Measurements from ENCODE around the genes TLDC2, BPI and RALGAPB.

GRCh38 chr20:36644193-36644676, 1.8 kb downstream of the SLA2 start:
- RRBS: no CpG with 5 or more reads among the region's 5 CpGs

DNA sequence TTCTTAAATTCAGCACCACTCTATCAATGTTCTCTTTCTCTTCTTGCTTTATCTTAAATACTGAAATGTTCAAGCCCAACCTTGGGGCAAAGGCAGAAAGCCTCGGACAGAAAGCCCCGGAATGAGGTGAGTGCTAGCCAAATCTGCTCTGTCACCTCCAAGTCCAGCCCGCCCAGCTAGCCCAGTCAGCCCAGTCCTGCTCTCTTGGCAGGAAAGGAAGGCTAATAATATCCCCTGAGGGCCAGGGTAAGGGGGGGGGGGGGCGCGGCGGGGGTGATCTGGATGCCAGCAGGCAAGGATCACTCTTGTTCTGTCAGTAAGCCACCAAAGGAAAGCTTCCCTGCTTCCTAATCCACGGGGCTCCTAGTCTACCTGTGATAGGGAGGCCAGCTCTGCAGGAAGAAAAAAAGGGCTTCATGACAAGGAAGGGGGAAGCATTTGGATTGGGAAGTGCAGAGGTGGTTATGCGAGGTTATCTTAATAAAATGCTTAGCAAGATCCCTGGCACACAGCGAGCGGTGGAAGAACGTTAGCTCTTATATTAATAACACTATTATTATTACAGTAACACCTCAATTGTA, 1.1 kb downstream of the NDRG3 start:
- RRBS: no CpG with 5 or more reads among the region's 11 CpGs

DNA sequence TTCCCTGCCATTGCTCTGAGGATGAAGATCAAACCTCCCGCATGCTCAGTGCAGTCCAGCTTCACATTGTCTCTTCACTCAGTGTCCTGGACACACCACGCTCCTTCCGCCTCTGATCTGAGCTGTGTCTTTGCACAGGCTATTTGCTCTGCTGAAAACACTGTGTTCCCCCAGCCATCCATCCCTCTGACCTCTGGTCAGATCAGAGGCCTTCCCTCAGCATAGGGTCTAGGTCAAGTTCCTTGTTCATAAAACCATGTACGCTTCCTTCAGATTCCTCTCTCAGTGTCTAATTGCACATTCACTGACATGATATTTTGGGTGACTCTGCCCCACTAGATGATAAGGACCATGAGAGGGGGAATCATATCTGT, 40.3 kb upstream of the DSN1 start:
- RRBS: no CpG with 5 or more reads among the region's 4 CpGs

GRCh38 chr20:36854105-36854794, 9.1 kb downstream of the SOGA1 start:
- RRBS: no CpG with 5 or more reads among the region's 10 CpGs

GRCh38 chr20:36867023-36867254, 3.6 kb upstream of the SOGA1 start:
- RRBS: no CpG with 5 or more reads among the region's 2 CpGs

- RRBS: no CpG with 5 or more reads among the region's 13 CpGs
Measured at GRCh38 chr20:36875907-36876450, at the start of gene TLDC2. Gene TLDC2, plus strand, starts transcription at chr20:36876138.

DNA sequence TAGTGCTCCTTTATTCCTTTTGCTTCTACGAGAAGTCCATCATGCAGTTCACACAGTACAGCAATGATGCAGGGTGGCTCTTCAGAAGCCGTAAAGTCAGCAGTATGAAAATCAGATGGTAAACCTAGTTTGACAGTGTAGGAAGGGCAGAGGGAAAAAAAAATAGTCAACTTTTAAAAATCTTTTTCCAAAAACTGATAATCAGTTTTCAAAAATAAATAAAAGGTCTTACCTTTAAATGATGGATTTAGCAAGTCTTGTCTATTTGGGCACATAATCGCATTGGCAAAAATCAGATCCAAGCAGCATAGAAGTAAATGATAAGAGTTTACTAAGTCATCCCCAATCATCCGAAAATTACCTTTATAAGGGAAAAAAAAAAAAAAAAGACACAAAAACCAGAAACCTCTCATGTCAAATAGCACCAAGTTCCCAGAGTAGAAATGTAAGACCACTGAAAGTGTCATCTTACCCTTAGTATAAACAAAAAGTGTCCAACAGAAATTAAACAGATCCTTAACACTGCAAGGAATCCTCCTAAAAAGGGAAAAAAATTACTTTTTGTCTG, 29.0 kb downstream of the RBL1 start:
- RRBS: no CpG with 5 or more reads among the region's 4 CpGs

DNA sequence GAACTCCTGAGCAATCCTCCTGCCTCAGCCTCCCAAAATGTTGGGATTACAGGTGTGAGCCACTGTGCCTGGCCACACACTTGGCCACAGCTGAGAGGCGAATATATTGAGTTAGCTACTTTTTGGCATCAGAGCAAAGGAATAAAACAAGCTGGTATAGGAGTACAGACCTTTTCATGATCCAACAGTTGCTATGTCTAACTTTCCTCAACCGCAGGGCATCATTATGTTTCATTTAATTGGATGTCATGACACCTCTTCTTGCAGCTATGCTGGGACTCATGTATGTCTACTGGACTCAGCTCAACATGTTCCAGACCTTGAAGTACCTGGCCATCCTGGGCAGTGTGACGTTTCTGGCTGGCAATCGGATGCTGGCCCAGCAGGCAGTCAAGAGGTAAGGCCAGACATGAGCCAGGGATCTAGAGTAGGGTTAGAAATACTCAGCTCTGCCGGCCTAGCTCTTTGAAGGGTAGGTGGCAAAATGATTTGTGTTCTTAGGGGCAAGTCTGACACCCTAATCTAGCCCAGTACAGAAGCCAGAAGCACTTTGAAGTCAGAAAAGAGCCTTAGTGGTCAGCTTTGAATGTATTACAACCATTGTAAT, 25.2 kb downstream of the GHRH start:
- RRBS: no CpG with 5 or more reads among the region's 5 CpGs

DNA sequence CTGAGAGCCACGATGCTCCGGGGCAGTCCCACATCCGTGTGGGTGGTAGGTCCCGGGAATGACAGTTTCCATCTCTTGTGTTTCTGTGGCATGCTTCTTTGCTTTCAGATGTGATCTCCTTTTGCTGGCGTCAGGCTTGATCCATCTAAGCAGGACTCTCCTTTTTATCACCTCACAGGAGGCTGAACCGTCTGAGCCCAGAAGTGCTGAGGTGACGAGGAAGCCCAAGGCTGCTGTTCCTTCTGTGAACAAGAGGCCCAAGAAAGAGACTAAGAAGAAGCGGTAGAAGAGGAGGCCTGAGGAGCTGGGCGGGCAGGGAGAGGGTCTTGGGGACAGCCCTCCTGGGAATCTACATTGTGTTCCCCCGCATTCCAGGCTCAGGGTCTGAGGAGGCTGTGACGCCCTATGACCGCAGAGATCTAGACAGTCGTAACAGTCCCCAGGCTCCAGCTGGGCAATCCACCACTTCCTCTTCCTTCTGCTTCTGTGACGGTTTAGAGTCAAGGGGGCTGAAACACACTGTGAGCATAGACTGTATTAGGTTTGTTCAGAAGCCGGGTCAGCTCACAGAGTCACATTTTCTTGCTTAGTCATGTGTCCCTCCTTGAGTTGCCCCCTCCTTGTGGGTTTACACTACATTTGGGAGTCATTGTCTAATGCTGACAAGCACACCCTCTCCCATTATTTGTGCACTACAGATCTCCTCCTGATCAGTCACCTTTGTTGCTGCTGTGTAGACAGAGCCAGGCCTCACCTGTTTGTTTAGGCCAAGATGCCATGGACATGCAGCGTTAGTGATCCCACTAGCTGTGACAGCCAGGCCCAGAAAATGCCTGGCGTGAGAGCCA, 26.9 kb downstream of the MANBAL start:
- RRBS: no CpG with 5 or more reads among the region's 17 CpGs

DNA sequence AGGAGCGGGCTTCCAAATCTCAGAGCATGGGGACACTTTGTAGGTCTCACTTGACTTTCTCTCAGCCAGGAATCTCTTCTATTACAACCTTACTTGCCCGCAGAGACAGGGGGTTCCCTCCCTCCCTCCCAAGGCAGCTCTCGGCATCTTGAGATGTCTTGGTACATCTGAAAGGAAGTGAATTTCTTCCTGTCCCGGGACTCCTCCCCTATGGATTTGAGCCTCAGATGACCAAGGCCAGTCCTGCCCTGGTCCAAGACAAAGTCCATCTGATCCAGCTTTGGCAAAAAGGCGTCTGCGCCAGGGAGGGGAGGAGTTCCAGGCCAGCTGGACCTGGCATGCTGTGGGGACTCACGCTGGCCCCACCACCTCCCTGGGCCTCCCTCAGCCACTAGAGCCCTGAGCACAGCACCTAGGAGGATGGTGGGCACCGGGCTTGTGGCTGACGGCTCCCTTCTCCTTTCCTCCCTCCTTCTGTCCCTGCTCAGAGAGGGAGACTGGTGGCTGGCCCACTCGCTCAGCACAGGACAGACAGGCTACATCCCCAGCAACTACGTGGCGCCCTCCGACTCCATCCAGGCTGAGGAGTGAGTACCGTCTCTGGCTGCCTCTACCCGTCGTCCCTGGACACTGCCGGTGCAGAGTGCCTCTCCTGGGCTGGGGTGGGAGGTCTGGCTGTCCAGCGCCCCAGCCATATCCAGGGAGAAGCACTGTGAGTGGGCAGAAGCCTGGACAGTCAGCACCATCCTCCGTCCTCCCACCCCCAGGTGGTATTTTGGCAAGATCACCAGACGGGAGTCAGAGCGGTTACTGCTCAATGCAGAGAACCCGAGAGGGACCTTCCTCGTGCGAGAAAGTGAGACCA, 47.7 kb downstream of the SRC start:
- RRBS: 100% methylated on average over 1 of the region's 24 CpGs

GRCh38 chr20:37522245-37523541, 1.6 kb downstream of the NNAT start:
- RRBS: 100% methylated on average over 1 of the region's 51 CpGs

DNA sequence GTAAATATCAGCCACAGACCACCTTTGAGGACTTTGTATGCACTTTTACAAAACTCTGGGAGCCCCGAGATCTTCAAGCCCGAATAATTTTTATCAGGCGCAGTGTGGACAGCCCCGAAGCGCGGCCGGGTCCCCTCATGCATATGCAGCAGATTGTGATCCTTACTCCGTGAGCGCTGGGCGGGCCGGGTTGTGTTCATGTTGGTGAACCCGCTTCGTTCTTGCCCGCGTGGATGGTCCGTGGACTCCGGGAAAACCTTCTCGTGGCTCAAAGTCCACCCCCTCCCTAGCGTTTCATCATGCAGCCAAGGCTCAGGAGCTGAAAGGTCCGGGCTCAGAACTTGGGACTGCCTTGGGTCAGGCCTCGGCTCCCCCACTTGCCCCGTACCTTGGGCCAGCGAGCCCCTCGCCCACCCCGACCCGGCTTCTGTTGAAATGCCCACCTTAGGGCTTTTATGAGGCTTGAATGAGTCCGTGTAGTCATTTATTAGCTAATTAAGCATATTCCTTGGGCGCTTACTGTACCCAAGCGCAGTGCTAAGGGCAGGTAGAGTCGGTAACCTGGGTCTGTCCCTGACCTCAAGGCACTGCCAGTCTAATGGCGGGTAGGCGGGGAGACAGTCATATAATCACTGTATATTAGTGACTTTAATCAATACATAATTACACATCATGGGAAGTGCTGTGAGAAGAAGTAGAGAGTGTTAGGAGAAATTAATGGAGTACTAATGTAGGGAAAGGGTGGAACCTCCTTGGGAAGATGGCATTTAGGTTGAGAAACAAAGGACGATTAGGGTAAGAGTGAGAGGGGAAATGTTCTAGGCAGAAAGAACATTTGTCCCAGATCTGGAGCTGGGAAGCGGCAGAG, 562 bp upstream of the BLCAP start:
- RRBS: 6% methylated on average over 17 of the region's 34 CpGs

DNA sequence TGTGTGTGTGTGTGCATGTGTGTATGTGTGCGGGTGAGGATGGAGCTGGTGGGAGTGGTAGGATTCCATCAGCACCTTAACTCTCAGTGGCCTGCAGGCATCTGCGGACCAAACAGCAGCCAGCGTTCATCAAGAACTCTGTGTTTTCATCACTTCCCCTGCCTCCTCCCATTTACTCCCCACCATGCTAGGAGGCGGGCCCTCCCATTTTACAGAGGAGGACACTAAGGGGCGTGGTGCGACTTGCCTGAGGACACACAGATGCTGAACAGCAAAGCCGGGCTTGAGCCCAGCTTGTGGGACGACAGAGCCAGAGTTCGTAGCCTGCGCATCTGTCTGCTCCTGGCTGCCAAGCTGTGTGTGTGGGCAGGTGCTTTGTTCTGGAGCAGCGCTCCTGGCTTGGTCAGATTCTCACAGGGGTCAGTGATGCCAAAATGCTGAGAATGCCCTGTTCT, 9.0 kb downstream of the VSTM2L start:
- RRBS: no CpG with 5 or more reads among the region's 11 CpGs

DNA sequence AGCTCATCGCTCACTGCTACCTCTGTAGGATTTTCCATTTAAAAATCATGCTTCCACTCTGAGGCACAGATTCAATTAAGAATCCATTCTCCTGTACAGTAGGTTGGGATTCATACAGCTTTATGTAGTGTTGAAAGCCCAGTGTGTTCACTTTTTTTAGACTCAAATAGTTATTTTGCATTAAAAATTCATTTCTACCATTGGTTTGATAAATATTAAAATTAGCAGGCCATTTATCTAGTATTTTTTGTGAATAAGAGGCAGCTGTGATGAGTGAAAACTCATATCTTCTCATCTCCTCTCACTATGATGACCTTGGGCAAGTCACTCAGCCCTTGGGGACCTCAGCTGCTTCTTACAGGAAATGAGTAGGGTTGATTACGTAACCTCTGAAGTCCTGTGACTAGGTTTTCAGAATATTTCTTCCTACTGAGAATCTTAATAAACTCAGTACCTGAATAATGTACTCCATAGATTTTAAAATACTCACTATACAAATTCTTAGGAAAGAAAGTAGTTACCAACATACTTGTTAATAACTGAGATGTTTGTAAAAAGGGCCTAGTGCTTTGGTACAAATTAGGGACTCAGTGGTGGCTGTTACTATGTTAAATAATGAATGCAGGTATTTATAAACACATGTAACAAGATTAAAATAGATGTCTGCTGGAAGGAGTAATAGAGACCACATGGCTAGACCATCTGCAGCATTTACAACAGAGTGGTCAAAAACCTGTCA, 60.8 kb downstream of the RPRD1B start:
- RRBS: no CpG with 5 or more reads among the region's 2 CpGs

DNA sequence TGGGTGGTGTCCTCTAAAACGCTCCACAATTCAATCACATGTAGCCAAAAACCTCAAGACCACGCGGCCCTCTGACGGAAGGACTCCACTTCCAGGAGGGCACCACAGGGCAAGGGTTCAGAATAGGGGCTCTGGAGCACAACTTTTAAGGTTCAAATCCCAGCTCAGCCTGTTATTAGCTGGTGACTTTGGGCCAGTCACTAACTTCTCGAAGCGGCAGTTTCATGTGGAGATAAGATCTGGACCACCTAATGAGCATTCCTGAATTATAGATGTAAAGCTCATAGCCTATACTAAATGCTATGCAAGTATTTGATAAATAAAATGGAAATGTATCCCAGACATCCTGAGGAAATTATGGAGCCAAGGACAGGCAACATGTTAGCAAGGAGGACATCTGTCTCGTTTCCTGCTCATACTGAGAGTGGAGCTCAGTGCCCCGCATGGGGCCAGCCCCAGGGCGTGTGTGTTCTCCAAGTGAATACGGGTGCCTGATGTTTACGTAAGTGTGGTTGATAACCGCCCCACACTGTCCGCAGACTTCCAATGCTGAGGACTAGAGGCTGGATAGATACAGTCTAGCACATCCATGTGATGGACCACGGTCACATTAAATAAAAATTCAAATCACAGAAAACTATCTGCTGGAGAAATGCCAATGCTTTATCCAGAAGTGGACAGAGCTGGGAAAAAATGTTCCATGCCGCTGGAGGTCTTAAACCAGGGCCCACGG, 25.2 kb downstream of the TGM2 start:
- RRBS: no CpG with 5 or more reads among the region's 16 CpGs

DNA sequence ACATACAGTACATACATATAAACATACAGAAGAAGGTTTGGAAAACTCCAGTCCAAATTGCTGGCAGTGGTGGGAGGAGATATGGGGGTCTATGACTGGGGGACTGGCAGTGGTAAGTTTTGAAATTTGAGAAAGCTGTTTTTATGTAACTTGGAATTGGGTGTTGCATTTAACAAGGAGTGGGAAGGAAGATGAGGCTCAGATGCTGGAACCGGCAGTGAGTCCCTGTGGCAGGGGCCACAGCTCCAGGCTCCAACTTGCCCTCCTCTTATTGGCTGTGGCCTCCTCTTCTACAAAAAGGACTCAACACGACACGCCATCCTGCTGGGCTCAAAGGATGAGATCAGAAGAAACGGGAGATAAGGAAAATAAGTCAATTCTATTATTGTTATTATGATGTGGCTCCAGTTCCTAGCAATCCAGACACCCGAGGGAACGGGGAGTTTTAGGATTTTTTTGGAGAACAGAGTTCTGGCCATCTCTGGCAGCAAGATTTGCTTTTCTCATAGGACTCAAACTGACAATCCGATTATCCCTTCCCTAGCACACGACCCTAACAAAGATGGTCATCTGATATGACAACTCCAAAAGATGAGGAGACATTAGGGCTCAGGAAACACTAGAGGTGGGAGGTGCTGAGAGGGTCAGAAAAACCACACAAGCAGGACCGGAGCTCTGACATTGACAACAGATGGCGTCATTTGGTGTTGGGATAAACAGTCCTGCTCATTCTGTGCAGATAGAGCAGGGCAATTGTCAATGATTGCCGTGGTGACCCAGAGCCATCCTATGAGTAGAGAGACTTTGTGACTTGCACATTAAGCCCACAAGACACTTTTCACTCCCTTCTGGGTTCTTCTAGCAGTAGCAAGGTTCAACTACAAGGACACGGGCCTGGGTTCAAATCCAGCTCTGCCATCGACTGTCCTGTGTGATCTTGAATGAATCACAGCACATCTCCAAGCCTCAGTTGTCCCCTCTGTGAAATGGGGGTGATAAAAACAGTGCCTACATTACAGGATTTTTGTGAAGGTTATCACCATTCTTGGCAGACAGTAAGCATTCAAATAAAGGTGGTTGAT, 6.1 kb upstream of the TGM2 start:
- RRBS: no CpG with 5 or more reads among the region's 13 CpGs

- RRBS: no CpG with 5 or more reads among the region's 22 CpGs
Measured at GRCh38 chr20:38303692-38304435, at the start of gene BPI. Gene BPI, plus strand, starts transcription at chr20:38304156.

DNA sequence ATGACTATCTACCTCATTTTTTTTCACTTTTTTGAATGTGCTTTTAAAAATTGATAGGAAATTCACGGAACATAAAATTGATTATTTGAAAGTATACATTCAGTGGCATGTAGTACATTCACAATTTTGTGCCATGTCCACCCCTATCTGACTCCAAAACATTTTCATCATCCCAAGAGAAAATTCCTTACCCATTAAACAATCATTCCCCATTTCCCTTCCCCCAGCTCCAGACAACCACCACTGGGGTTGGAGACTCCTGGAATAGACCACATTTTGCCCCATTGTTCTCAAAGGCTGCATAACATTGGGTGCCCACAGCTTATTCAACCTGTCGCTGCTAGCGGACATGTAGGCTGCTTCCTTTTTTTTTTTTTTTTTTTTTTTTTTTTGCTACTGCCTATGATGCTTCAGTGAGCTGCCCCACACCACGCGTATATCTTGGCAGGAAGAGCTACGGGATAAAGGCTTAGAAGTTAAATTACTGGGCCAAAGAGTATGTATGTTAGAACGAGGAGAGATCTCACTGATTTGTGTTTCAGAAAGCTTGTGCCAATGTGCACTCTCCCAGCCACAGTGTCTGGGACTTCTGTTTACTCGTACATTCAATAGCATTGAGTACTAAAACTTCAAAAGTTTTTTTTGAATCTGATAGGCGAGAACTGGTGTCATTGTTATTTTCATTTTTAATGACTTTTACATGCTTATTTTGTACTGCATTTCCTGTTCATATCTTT, 7.0 kb downstream of the LBP start:
- RRBS: no CpG with 5 or more reads among the region's 9 CpGs

DNA sequence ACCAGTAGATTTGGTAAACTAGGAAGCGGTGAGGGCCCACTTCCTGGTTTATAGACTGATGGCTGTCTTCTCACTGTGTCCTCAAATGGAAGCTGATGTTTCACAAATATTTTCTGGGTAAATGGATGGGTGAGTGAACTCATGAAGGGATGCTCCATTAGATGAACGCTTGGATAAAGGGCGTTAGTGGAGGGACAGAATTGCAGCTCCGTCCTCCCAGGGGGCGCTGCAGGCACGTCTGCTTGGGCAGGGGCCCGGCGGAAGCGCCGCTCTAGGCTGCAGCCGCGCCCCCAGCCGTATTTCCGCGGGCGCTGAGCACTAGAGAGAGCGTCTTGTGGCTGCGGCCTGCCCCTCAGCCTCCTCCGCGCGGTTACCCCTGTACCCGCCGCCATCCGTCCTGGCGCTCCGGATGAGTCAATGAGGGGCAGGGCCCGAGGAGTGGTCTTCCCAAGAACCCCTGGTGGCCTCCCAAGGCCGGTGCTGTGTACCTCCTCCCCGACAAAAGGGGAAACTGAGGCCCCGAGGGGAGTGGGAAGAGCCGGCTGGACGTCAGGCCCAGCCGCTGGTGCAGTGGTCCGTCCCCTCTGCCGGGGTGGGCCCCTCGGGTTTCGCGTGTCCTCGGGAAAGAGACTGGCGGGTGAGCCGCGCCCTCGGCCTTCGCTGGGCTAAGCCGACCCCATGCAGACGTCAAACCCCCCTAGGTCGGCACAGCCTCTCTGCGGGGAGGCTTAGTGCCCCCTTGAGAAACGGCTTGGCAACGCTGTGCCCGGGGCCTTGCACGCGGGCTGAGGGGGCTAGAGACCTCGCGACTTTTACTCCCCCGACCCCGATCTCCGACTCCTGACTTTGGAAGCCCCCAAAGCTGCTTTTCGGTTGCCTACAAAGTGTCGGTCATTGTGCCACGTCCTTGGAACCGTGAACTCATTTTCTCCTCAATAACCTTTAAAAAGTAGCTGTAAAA, 26.0 kb upstream of the RALGAPB start:
- RRBS: 9% methylated on average over 9 of the region's 62 CpGs

GRCh38 chr20:38472329-38473679, at the start of gene RALGAPB:
Gene RALGAPB, plus strand, starts transcription at chr20:38472843.
- RRBS: 3% methylated on average over 45 of the region's 95 CpGs